RPMI7951 (cell line): Measurements from ENCODE around the genes CCDC15 and RPUSD4.

DNA sequence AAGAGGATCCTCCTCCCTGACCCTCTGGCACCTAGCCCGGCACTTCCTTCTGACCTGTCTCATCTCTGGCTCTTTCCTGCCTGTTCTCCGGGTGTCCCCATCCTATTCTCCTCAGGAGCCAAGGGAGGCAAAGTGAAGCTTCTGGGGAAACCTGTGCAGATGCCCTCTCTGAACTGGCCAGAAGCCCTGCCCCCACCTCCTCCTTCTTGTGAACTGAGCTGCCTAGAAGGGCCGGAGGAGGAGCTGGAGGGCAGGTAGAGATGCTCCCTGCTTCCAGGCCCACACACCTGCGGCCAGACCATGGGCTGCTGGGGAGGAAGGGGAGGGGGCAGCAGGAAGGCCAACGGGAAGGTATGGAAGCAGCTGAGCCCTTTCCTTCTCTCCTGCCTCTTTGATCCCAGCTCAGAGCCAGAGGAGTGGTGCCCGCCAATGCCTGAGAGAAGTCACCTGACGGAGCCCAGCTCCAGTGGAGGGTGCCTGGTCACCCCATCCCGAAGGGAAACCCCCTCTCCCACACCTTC is 13.0 kb downstream of the ROBO3 start:
- RAMPAGE, long total RNA, result no peak

DNA sequence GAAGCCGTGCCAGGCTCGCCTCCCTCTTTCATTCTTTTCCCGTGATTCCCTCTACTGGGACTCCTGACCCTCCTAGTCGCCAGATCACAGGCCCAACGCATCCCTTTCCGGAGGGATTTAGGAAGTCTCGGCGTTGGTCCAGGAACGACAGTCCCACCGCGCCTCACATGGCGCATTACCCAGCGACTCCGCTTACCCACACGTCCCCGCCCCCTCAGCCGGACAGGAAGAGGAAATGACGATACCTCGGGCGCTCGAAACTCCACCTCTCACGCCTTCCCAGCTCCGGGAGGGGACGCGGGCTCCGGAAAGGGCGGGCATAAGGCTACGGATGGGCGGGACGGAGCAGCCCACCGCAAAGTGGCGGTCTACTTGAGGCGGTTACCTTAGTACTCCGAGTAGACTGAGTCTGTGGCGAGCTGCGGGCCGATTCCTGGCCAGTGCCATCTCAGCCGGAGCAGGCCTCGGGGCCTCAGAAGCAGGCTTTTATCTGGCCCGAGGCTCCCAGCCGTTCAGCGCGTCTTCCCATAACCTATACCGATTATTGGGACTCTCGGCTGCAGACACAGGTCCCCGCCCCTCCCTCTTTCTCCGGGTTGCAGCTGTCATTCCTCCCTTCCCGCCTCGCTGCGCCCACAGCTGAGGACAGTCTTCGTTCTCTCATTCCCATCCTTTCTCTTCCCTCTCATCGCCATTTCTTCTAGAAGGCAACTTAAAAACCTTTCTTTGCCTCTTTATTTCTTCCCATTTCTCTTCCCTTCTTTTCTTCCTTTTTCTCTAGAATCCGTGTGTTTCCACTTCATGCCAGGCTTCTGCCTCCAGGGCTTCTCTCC is at the start of gene CCDC15:
CCDC15 (plus strand) TSS at position 401 of the 833 bp plus-strand sequence.
- RAMPAGE, long total RNA, result no peak

DNA sequence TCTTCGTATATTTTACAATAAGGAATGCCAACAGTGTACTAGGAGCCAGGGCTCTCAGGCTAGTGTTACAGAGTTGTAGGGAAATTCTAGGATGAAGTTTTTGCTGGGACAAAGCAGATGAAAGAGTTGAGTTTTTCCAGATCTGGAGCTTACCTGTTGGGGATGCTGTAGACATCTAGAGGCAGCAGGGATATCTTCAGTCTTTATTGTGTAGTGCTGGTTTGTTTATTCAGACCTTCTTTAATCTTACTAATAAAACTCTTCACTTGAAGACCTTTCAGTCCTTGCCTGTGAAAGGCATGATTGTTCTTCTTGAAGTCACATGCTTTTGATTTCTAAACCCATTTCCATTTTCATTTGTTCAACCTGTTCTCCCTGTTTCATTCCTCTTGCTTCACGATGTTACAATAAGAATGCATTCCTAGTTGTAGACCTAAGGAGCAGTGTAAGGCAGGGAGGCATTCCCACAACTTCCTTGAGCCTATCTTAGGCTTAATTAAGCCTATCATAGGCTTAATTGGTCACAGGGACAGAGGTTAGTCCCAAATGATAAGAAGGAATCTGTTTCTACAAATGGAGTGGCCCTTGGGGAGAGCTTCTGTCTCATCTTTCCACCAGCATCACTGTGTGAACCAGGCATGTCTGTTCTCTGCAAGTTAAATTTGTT is 7.8 kb upstream of the SLC37A2 start:
- RAMPAGE, long total RNA, result no peak

DNA sequence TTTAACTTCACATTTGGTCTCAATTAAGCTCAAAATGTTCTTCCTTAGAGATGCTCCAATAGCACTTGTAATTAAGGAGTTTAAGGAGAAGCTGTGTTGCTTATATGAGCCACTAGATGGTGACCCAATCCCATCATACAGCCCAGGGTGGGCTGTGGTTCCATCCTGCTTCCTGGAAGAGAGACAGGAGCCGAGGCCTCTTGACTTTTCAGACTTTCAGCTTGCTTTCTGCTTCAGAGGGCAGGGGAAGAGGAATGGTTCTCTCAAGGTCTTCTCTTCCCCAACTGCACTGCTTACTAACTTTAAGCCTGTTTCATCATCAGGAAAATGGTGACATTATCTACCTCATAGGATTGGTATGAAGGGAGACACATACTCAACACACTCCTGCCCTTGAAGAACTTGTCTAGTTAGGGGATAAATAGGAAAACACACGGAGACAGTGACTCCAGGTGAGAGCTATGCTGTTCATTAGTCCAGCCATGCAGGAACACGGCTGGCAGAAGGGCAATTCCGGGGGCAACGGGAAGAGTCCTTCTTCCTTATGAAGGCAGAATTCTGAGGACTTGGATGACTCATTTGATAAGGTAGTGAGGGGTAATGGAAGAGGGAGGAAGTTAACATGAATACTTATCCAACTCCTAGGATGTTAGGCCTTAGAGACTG is 20.0 kb downstream of the TMEM218 start:
- RAMPAGE, long total RNA, result no peak

DNA sequence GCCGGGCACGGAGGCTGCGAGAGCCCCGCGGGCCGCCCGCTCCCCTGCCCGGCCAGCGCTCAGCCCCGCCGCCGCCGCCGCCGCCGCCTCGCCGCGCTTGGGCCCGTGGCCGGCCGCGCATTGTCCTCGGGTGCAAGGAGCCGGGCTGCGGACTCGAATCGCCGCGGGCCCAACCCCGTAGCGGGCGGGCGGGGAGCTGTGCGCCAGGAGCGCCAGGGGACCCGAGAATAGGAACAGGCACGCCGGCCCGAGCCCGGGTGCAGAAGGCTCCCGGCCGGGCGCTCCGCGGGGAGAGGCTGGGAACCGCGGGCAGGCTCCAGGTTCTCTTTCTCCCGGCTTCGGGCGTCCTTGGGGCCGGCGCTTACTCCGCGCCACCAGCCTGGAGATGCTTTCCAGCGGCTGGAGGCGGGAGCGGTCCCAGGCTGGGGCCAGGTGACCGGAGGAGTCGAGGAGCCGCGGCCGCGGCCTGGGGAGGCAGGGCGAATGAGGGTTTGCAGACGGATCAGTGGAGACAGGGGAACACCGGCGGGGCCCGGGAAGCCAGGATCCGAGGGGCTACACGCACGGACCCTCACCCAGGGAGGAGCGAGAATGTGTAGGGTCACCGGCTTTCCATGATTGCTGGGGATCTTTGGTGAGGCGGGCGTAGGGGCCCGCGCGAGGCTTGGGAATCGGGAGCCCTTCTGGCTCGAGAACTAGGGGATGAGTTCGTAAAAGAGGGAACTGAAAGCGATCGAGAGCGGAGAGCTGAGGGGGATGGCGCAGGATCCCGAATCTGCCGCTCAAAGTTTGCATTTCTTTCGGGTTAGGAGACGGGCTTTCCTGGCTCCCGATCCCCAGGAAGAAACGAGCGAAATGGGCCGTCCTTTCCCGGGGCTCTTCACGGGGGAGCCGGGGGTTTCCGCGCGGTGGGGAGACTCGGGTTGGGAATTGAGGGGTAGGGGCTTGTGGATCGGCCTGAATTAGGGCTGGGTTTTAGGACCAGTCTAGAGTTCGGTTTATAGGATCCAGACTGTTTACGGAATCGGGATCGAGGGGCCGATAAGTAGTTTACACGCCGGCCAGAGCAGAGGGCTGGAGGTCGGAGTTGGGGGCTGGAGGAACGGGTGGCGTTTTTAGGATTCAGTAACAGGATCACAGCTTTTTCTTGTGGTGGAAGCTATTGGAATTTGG is 917 bp downstream of the PKNOX2 start:
- RAMPAGE, long total RNA, result no peak

GRCh38 chr11:125262085-125262619 is 97.6 kb downstream of the PKNOX2 start:
- RAMPAGE, long total RNA, result no peak

DNA sequence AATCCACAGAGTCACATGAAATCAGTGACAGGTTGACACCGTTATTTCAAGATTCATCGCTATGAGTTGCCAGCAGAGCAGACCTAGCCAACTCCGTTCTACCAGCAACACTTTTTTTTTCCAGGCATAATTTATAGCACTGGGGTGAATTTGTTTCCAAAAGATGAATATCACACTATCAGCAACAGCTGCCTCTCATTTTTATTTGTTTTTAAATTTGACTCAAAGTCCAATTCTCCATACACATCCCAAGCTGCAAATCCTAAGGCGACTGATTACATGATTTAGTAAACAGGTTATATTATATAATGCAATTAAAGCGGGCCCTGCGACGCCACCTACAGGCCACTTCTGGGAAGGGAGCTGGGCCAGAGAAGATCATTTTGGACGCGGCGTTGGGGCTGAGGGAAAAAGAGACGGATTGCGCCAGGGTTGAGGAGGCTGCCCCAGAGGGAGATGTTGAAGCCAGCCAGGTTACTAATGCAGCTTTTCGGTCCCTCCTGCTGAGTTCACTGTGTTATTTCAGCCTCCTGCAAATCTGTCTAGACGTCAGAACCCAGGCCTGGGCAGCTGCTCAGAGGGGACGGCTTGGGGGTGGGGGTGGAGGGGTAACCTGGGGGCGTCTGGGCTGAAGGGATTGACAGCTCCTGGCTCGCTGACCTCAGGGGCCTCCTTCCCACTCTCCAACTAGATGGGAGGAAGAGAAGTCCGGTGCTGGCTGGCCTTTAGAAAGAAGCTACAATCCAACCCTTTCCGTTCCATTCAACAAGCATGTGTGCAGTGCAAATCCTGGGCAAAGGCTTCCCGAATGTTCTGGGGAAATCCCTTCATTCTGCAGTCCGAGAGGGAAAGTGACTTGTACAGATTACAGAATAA is 150.2 kb downstream of the FEZ1 start:
- RAMPAGE, long total RNA, result no peak

GRCh38 chr11:125583630-125584319 is 8.9 kb upstream of the STT3A start:
- RAMPAGE, long total RNA, result no peak

DNA sequence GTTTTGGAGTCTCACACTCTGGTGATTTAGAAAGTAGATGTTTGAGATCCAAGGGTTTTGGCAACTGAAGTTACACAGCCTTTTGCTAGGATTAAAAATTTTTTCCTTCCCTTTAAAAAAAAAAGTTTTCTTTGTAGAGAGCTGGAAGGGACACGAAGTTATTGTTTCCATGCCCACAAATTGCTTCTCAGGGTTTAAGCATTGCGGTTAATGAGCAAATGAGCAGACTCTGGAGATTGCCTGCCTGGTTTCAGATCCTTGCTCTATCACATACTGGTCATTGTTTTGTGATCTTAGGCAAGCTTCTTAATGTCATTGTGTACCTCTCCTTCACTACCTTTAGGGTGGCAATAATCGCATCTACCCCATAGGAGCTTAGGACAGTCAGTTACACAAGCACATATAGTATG is 1.9 kb downstream of the CHEK1 start:
- RAMPAGE, long total RNA, result no peak

DNA sequence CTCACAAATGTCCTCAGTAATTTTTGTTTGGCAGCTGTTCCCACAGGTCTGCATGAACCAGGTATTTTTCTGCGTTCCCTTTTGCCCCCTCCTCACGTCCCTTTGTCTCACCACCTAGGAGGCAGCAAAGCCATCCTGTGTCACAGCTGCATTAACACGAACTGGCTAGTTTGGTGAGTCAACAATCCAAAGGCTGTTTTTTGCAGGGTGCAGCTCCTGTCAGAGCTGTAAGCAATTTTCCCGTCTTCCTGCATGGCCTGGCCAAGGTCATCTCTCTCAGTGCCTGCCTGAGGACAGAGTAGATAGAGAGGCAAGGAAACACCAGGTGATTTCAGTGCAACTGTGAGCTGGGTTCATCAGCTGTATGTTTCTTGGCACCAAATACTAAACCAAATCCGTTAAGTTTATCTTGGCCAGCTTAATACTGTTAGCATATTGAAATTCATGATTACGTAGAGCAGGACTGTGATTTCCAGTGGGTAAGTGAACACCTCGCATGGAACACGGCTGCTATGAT is 20.5 kb upstream of the VSIG10L2 start:
- RAMPAGE, long total RNA, result no peak

GRCh38 chr11:125959782-125960760 is 14.2 kb downstream of the VSIG10L2 start:
- RAMPAGE, long total RNA, result no peak

GRCh38 chr11:126079962-126080965 is 17.6 kb upstream of the CDON start:
- RAMPAGE, long total RNA, result no peak

- RAMPAGE, long total RNA, result no peak
These were observed 19.4 kb upstream of the CDON start for GRCh38 chr11:126081856-126082610.

DNA sequence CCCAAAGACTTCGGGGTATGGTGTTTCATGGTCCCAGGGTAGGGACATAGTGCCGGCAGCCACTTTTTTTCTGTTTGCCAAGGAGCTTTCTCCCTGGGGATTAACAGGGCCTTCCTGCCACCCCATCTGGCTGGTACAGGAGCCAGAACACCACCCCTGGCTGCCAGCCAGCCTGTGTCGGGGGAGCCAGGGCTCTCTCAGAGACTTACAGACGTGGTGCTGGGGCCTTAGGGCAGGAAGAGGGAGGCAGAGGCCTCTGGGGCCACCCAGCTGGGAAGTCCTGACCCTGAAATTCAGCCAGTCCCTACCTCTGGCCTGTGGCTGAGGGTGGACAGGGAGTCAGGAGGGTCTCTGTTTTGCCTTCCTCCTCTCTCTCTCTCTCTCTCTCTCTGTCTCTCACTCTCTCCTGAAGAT is 52.5 kb upstream of the CDON start:
- RAMPAGE, long total RNA, result no peak

DNA sequence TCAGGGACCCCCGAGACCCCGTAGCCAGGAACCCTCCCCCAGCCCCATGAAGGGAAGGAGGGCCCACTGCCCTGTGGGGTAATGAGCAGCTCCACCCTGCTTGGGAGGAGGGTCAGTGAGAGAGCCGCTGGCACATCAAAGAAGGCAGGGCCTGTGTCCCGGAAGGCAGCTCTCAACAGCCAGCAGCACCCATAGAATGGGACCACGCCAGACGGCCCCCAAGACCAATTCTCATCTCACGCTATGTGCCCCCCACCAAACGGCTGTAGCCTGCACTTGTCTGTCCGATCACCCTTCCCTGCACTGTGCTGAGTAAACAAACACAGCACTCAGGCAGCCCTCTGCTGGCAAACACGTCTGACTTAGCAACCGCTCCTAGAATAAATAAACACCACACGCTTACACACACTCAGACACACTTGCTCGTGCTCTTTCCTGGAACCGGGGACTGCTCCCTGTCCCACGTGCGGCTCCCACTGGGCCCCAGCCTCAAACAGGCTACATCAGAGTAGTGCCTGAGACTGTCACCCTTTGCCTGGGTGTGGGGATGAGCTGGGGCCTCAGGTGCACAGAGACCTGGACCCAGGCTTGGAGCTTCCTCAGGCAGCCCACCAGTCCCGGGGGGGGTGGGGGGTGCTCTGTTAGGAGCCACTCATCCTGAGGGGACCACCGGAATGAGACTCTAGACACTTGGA is 53.2 kb upstream of the CDON start:
- RAMPAGE, long total RNA, result no peak

DNA sequence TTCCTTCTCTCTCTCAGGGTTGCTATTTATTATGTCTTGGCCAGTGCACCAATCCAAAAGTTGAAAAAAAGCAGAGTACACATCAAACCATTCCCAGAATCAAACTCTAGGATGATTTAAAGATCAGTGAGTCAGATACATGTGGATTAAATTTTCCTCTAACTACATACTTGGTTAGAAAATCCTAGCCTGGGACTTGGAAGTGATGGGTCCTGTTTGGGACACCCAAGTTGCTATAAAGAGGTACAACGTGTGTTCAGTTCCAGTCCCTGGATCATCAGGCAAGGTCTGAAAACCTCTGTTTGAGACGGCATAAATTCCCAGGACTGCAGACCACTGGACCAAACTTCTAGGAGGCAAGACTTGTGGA is 60.3 kb upstream of the CDON start:
- RAMPAGE, long total RNA, result no peak

DNA sequence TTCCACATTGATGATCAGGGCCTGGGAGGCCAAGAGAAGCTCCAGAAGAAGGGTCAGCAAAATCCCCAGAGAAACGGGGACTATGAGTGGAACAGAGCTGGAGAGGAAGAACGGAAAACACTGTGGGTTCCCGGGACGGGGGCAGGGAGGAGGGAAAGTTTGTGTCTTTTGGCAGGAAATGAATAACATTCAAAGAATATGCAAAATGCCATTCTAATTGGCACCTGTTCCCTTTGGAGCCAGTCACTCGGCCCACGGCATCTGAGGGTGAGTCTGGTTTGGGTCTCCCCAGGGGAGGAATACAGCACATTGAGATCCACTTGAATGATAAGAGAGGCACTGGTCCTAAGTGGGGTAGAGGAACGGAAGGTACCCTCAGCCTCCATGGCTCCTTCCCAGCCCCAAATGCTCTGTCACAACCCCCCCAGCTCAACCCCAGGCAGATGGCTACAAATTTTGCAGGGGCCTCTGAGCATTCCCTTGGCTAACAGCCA is 72.0 kb downstream of the RPUSD4 start:
- RAMPAGE, long total RNA, result no peak

DNA sequence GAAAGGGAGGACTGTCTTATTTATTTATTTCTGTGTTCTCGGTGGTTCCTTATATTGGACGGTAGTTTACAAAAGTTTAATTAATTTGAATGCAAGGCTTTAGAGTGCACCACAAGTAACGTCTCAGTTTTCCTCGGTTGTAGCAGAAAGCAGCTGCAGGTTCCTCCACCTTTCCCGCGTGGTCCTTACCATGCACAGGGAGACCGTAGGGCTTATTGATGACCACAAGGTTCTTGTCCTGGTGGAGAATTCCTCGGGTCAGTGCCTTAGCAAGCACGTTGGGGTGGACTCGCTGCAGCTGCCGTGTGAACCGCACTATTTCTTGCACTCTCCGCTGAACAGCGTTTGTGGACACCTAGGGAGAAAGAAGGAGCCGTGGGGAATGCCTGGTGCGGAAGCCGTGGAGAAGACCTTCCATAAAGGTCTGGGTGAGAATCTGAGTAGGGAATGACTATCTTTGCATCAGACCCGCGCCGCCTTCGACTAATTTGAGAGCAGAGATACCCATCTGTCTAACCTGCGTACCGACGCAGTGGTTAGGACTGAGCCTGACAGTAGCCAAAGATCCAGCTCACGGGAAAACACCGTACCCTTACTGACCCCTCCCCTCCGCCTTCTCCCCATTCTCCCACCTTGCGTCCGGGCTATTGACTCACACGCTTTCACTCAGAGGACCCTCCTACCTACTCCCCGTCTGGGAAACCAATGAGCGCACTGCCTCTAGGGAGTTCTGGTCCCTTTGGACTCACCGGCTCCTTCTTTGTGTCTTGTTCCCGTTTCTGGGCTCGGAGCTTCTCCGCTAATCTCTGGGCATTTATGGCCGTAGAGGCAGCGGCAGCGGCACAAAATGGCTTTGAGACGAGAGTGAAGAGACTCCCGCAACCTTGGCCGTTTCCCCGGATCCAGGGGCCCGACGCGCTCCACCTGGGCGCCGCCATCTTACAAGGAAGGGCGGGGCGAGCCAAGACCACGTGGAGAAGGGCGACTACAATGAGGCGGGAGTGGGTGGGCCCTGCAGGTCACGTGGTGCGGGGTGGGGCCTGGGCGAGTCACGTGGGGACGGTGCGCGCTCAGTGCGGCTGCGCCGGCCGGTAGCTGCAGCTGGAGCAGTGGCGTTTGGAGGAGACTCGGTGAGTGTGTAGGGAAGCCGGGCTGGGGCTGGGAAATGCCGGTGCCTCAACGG is at the start of gene RPUSD4:
RPUSD4 (minus strand) TSS at position 950 of the 1,183 bp plus-strand sequence.
- RAMPAGE, long total RNA, result start-site peak on the plus strand centred at position 1,090 of the sequence, 29 bp wide, 44 and 37 reads in 2 replicates

DNA sequence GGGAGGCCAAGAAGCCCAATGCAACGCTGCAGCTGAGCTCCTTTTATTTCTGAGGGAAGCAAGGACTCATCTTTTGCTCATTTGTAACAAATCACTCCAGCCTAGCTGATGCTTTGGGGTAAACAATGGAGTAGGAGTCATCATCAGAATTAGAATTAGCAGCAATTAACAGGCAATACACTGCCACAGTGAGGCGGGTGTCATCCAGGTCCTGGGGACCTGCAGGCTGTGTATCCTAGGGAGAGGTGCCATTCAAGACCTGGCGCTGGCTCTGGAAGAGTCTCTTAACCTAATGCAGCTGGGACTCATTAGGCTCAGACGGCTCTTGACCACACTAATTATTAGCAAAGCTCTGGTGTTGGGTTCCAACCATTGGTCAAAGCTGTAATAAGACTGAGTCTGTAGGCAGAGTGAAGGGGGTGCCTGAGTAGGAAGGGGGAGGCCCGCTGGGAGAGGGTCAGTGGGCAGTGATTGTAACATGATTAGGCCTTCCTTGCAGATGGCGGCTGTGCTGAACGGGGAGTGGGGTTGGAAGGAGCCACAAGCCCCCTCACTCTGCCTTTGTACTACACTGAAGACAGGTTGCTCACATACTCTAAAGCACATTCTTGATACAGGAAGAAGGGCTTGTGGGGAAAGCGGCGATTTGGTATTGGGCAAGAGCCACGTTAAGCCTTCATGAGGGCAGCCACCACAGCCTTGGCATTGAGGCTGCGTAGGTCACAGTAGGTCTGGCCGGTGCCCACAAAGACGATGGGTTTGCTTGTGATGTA is 5.3 kb downstream of the SRPRA start:
- RAMPAGE, long total RNA, result no peak

GRCh38 chr11:126282084-126282697 is 702 bp upstream of the TIRAP start:
- RAMPAGE, long total RNA, result no peak